Bile duct (tissue), 1 donor: ENCODE measurements around the gene PPP2R2D.

- PRO-cap: no peak
Observed at GRCh38 chr10:128042152-128042675, 84.0 kb downstream of the MKI67 start.

- PRO-cap: no peak
Observed at GRCh38 chr10:128069366-128070616, 56.4 kb downstream of the MKI67 start.

DNA sequence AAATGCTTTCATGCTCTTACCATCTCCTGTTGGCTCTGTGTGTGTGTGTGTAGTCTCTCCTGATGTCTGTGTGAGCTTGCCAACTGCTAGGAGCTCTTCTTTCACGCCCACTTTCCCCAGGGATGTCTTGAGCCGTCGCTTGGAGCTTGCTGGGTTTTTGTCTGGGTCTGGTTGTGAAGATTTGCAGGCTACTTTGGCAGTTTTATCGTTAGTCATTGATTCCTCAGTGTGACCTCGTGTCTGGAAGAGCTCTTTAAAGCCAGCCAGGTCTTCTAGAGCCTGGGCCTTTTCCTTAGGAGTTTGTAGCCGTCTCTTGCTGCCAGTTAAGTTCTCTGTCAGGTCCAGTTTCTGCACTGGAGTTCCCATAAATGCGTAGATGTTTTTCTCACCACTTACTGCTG, 19.4 kb downstream of the MKI67 start:
- PRO-cap: no peak

GRCh38 chr10:128156913-128157506, 30.8 kb upstream of the MKI67 start:
- PRO-cap: no peak

GRCh38 chr10:129531430-129532115, 64.5 kb downstream of the MGMT start:
- PRO-cap: no peak

GRCh38 chr10:129950774-129951592, 13.1 kb downstream of the EBF3 start:
- PRO-cap: no peak

DNA sequence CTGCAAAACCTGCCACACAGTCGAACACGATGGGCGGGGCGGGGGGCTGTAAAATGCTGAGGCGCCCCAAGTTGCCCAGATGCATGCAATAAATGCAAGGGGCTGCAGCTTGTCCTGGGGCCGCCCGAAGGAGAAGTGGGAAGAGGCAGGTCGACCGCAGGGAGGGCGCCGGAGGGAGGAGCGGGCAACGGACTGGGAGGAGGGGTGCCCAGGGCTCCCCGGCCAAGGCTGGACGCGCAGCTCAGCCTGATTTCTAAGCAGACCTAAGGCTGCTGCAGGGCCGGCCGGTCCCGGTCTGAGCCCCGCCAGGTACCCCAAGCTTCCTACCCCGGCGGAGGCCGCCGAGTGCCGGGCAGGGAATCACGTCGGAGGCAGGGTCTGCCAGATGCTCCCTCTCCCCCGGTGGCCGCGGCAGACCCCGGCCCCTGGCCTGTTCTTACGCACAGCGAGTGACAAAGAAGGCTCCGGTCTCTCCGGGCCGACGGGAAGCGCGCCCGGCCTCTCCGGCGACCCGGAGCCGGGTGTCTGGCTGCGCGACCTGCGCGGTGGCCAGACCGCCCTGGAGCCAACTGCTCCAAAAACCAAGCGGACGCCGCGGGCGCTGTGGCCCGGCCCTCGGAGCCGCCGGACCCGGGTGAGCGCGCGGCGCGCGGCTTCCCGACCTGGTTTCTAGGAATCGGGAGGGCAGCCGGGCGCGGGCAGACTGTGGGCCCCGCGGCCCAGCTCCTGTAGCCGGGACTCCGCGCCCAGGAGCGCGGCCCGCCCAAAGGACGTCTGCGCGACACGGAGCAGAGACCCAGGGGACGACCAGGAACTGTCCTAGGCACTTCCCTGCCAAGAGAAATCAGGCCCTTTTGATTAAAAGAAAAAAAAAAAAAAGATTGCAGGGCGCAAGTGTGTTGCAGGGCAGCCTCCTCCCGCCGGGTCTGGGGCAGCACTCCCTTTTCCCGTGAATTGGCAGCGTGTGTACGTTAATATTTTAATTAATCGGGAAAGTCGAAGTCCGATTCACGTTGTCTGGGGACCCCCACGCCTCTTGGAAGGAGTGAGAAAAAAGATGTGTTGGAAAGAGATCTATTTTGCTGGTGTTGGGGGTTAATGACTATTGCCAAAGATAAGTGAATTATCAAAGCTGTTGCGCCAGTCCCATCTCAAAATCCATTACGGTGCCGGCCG, 949 bp upstream of the EBF3 start:
- PRO-cap: unidirectional peak, plus-strand start at position 260 of the sequence

GRCh38 chr10:130110147-130110713, 400 bp downstream of the C10orf143 start:
- PRO-cap: bidirectional peak, plus-strand start at chr10:130110569, minus-strand start at chr10:130110493

- PRO-cap: no peak
Observed at GRCh38 chr10:131269436-131269785, 42.1 kb downstream of the TCERG1L start.

DNA sequence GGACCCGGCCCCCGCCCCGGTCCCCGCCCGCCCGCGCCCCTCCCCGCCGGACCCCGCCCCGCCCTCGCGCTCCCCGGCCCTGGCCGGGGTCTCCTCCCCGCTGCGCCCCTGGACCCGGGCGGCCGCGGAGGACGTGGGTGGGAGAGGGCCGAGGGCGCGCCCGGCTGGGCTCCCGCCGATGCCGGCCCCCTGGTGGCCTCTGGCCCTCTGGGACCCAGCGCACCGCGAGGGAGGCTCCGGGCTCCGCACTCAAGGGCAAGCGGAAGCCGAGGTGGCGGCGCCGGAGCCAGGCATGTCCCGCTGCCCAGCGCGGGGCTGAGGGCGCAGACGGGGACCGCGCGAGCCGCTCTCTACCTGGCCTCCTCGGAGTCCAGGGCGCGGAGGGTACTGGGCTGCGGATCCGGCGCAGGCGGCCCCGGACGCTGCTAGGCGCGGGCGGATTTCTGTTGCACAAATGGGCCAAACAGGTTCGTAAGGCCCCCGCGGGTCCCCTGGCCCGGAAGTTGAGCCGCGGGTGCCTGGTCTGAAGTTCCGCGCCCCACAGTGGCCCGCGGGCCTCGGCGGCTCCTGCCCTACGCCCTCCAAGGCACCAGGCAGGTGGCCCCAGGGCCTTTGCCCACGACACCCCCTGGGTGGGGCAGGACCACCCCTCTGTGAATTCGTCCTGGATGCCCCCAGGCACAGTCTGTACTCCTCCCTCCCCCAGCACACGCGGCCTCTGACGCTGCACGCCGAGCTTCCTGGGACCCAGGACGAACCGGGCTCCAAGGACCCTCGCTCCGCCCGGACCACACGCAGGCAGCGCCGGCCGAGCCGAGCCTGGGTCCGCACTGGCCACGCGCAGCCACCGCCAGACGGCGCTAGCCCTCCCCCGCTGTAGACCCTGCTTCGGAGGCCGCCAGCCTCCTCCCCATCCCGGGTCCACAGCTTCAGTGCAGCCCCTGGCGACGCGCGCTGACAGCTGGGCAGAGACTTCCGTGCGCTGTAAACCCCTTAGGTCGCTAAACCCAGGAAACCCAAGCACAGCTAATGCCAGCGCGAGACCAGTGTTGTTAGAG, 616 bp upstream of the TCERG1L start:
- PRO-cap: no peak

DNA sequence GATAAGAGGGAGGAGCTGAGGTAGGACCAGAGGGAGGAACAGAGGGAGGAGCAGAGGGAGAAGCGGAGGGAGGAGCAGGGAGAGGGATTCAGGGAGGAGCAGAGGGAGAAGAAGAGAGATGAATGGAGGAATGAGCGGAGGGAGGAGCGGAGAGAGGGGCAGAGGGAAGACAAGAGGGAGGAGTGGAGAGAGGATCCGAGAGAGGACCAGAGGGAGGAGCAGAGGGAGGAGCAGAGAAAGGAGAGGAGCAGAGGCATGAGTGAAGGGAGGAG, 75.0 kb upstream of the TCERG1L start:
- PRO-cap: no peak

- PRO-cap: no peak
Observed at GRCh38 chr10:131805268-131805602, 95.6 kb upstream of the PPP2R2D start.

DNA sequence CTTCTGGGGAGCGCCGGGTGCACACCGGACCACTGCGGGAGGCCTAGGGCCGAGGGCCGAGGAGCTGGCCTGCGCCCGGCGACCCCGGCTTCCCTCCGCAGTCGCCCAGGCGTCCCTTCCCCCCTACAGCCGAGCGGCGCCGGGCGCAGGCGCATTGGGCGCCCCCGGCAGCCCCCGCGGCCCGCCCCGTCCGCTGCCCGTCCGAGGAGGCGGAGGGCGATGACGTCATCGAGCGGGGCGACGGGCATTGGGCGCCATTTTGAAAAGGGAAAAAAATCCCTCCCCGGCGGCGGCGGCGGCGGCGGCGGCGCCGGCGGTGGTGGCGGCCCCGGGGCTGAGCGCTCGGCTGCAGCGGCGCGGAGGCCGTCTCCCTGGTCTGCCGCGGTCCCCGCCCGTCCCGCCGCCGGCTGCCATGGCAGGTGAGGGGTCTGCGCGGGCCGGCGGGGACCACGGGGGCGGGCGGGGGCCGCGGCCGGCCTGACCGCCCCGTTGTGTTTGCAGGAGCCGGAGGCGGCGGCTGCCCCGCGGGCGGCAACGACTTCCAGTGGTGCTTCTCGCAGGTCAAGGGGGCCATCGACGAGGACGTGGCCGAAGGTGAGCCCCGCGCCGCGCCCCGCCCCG, at the start of gene PPP2R2D:
Gene PPP2R2D, plus strand, starts transcription at position 272 of the 621 bp plus-strand sequence.
- PRO-cap: bidirectional peak, plus-strand start at position 262 of the sequence, minus-strand start at position 156 of the sequence

DNA sequence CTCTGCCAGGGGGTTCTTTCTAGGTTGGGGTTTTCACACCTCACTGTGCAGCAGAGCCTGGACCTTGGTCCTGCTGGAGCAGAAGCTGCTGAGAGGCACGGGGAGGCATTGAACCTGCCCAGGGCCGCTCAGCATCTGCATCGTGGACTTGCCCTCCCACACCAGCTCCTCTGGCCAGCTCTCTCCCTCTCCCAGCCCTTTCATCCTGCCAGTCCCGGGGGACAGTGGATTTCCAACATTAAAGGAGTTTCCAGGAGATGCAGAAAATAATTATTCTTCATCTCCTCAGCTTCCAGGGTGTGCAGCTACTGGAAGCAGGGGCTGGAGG, 42.4 kb downstream of the JAKMIP3 start:
- PRO-cap: no peak

- PRO-cap: no peak
Observed at GRCh38 chr10:132162923-132163573, 23.7 kb upstream of the DPYSL4 start.

GRCh38 chr10:132208385-132208916, 21.7 kb downstream of the DPYSL4 start:
- PRO-cap: no peak

- PRO-cap: bidirectional peak, plus-strand start at chr10:132332625, minus-strand start at chr10:132332542
Observed at GRCh38 chr10:132332401-132333069, 542 bp downstream of the LRRC27 start.

DNA sequence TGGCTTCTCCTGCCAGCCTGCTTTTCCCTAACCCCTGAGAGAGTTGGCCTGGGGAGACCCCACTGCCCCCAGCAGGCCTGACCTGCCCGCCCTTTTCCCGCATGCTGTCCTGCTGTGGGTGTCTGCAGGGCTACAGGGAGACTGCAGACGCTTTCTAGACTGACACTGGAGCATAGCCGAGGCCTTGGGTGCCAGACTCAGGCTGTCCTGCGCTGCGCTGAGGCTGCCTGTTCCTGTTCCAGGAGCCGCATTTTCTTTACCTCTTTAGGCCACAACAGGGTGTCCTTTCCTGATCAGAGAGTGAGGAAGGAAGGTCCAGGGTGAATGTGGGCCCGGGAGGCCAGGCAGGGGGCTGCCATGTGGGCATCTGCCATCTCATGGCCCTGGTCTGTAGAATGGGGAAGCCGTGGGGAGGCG, 3.6 kb downstream of the PWWP2B start:
- PRO-cap: no peak

DNA sequence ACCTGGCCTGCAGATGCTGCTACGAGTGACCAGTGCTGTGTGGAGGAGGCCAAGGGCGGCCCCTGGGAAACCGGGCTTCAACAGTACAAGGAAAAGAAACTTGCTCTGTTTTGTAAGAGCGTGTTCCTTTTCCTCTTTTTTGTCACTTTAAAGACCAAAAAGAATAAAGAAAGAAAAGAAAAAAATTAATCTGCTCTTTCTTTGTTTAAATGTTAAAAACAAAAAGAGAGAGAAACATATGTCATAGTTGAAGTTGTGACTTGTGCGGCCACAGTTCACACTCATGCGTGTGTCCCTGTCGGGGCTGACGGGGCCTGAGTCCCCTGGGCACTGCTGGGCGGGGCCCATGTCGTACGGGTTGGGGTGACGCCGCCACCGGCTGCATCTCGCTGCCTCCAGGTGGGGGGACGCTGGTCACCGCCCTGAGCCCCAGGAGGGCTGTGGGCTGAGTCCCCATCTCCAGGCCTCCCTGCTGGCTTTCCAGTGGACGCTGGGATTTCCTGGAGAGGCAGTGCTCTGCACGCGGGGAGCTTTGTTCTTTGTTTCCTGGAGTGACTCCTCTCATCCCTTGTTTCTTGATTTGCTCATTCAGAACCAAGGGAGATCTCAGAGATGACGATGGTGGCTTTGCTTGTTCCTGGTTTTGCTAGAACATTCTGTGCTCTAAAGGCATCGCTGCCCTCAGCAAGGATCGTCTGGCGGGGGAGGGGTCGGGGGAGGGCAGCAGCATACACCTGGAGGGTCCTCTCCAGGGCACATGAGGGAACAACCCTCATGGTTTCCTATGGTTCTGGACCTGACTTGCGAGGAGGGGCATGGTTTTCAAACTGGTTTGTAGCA, 20.9 kb downstream of the PWWP2B start:
- PRO-cap: bidirectional peak, plus-strand start at position 591 of the sequence, minus-strand start at position 480 of the sequence

- PRO-cap: no peak
Observed at GRCh38 chr10:132420444-132421478, 23.8 kb downstream of the PWWP2B start.